Left colon (tissue), 1 donor: Measurements from ENCODE around the genes TLE6, DOHH, GIPC3 and PIP5K1C.

DNA sequence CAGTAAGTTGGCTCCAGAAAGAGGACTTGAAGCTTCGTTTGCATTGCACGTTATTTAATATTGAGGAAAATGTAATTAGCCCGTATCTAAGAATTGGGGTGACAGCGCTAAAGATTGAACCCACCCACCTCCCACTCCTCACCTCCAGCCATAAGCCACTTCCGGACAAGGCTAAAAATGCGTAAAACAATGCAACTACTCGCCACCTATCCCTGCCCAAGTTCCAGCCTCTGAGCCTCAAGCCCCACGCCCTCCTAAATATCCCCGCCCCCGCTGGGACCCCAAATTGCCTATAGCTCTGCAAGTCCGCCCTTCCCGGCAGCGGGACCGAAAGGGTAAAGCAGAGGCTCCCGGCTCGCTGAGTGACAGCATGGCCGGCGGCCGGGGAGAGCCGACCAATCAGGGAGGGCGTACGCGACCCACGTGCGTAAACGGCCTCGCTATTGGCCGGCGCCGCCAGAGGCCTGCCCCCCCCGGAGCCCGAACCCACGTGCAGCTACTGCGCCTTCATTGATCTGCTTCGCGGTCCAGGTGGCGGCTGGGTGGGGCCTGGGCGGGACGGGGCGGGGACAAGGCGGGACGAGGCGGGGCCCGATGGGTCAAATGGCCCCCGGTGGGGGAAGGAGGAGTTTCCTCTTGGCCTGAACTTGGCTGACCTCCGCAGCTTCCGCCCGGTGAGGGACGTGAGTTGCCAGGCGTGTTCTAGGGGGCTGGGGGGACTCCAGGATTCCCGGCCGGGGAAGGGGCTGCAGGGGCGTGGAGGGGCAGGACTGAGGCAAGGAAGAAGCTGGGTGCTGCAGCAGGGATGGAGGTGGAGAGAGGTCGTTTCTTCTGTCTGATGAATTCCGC, at the start of gene TLE6:
Gene TLE6 (plus strand): TSS at position 628 of the 849 bp plus-strand sequence.
- PRO-cap: no peak

DNA sequence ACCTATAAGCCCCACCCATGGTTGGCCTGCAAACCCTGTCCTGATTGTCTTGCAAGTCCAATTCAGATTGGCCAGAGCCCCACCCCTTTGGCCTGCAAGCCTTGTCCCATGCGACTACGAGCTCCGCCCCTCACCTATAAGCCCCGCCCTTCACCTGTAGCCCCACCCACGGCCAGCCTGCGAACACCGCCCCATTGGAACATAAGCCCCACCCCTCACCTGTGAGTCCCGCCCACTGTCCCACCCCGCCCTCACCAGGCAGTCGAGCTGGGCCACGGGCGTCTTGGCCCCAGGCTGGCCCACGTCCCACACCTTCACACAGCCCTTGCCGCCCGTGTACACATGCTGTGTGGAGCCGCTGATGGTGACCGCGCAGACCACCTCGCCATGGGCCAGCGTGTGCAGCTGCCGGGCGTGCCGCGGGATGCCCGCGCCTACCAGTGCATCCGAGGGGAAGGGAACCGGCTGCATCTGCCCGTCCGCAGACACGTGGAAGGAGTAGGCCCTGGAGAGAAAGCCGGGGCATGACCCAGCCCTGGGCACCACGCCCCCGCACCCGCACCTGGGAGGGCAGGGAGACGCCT, 22.8 kb downstream of the TLE2 start:
- PRO-cap: no peak

- PRO-cap: no peak
These were observed 369 bp upstream of the TLE2 start for GRCh38 chr19:3029489-3029809.

- PRO-cap: unidirectional peak, minus-strand start at chr19:3141962; unidirectional peak, minus-strand start at chr19:3142056
These were observed 6.2 kb downstream of the GNA15 start for GRCh38 chr19:3141766-3142766.

- PRO-cap: no peak
These were observed 461 bp downstream of the S1PR4 start for GRCh38 chr19:3178963-3179497.

DNA sequence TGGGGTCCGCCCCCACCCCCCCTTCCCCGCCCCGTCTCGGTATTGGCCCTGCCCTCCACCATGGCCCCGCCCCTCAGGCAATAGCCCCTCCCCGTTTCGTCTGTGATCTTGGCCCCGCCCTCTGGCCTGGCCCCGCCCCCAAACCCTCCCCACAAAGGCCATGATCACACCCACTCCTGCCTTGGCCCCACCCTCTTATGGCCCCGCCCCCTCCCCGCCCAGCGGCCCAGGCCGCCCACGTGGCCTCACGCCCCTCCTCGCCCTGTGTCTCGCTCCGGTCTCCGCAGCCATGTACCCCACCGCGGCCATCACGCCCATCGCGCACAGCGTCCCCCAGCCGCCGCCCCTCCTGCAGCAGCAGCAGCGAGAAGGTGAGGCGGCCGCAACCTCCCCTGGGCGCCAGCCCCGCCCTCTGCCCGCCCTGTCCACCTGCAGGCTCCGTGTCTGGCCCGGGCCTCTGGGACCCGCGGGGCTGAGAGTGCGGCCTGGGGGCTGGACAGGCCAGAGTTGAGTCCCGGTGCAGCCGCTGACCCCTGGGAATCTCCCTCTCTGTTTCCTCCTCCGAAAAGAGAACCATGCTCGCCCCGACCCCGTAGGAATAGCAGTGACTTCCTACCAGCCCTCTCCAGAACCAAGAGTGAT, 61.3 kb downstream of the CELF5 start:
- PRO-cap: no peak

GRCh38 chr19:3460082-3460485, 20.2 kb downstream of the SMIM24 start:
- PRO-cap: no peak

DNA sequence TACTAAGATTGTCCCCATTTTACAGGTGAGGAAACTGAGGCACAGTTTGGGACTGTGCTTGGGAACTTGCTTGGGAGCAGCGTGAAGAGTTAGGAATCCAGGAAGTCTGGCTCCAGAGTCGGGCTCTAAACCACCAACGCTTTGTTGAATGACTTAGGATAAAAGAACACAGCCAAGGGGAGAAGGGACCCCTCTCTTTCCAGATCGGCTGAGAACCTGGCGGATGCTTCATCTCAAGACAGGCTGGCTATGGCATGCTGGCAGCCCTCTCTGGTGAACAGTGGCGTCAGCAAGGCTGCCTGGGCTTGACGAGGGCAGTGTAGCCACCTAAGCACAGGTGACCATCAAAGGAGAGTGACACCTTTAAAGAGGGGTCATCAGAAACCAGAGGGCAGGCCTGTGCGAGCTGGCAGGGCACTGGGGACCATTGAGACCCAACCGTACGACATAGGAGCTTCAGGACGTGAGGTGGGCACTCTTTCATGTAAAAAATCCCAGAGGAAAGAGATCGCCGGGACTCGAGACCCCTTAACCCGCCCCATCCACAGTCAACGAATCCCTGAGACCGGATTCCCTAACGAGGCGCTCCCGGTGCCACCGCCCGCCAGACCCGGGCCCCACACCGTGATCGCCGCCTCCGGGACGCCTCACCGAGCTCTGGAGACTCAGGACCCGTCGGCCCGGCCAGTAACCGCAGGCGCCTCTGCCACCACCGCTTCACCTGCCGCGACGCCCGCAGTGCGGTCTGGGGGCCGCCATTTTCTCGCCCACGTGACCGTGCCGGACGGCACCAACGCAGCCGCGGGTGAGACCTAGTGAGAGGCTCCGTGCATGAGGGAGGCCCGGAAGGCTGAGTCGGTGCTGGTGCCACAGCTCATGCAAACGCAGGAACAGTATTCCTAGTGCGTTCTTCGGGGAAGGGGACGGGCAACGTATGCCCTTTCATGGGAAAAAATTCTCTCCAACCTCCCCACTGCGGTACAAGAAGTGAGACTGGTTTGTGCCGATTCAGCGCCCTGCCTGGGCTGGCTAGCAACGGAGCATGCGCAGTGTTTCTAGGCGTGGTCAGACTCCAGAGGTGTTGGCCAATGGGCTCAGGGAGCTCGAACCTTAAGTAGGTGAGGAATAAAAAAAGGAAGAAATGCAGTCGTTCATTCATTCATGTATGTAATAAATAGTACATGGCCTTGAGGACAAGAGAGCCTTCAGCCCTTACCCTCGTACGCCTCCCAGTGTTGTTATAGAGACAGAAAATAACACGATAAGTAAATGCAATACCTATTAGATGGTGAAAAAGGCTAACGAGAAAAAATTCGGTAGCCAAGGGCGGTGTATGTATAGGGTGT, at the start of gene DOHH:
Gene DOHH (minus strand): TSS at position 765 of the 1,346 bp plus-strand sequence.
- PRO-cap: unidirectional peak, minus-strand start at position 723 of the sequence

DNA sequence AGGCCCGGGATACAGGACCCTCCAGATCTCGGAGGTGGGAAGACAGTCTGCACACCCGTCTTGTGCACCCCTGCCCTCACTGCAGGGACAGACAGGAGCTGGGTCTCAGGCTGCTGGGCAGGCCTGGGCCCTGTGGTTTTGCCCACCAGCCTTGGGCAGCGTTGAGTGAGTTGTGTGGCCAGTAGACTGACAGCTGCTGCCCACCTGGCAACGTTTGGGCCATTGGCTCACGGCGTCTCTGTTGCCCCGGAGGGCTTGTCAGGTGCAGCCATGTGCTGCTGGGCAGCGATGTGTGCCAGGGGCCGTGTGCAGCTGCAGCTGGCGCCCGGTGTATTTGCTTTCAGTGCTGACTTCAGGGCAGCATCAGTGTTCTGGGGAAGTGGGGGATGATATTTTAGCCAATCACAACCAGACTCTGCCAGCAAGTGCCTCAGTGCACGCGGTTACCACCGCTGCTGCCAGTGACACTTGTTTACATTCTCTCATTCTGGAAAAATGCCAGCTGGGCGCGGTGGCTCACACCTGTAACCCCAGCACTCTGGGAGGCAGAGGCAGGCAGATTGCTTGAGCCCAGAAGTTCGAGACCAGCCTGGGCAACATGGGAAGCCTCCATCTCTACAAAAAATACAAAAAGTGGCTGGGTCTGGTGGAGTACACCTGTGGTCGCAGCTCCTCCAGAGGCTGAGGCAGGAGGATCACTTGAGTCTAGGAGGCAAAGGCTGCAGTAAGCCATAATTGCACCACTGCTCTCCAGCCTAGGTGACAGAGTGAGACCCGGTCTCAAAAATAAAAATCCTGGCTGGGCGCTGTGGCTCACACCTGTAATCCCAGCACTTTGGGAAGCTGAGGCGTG, 10.7 kb downstream of the FZR1 start:
- PRO-cap: no peak

DNA sequence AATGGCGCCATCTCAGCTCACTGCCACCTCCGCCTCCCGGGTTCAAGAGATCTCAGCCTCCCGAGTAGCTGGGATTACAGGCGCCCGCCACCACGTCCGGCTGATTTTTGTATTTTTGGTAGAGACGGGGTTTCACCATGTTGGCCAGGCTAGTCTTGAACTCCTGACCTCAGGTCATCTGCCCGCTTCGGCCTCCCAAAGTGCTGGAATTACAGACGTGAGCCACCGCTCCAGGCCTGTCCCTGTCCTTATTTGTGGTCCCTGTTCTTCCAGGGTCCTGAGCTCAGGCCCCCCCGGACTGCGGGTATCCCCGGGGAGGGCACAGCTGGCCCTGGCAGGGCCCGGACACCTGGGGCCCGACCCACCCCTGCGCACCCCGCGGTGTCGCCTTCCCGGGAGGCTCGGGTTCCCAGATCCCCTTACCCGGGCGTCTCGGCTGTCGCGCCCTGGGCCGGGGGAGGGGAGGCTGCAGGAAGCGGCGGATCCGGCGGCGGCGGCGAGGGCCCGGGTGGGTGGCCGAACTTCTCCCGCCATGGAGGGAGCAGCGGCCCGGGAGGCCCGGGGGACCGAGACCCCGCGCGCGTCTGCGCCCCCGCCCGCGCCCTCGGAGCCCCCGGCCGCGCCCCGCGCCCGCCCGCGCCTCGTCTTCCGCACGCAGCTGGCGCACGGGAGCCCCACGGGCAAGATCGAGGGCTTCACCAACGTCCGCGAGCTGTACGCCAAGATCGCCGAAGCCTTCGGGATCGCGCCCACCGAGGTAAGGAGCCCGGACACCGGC, at the start of gene GIPC3:
Gene GIPC3 (plus strand): TSS at position 413 of the 778 bp plus-strand sequence.
- PRO-cap: no peak

DNA sequence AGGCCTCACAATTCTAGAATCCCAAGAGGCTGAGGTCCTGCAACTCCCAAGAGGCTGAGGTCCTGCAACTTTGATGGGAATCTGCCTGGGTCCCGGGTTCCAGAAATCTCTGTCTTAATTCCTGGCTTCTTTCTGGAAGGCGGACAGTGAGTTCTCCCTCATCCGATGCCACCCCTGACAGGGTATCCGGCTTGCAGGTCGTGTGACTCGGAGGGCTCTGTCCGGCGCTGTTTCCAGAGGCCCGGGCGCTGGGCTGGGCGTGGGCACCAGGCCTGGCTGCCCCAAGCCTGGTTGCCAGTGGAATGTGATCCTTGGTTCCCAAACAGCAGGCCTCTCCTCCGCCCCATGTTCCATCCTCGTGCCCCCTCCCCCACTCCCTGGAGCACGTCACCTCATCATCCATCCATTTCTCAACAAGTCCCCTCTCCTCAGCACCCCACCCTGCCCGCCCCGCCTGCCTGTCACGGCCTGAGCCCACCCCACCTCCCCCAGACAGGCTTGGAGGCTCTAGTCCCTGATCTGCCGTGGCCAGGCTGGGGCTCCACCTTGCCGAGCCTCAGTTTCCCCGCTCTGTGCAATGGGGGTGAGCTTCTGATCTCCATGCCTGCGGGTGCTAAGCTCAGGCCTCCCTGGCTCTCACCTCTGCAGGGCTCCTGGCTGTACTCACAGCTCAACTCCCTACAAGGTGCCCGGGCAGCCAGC, 2.4 kb downstream of the TBXA2R start:
- PRO-cap: no peak

DNA sequence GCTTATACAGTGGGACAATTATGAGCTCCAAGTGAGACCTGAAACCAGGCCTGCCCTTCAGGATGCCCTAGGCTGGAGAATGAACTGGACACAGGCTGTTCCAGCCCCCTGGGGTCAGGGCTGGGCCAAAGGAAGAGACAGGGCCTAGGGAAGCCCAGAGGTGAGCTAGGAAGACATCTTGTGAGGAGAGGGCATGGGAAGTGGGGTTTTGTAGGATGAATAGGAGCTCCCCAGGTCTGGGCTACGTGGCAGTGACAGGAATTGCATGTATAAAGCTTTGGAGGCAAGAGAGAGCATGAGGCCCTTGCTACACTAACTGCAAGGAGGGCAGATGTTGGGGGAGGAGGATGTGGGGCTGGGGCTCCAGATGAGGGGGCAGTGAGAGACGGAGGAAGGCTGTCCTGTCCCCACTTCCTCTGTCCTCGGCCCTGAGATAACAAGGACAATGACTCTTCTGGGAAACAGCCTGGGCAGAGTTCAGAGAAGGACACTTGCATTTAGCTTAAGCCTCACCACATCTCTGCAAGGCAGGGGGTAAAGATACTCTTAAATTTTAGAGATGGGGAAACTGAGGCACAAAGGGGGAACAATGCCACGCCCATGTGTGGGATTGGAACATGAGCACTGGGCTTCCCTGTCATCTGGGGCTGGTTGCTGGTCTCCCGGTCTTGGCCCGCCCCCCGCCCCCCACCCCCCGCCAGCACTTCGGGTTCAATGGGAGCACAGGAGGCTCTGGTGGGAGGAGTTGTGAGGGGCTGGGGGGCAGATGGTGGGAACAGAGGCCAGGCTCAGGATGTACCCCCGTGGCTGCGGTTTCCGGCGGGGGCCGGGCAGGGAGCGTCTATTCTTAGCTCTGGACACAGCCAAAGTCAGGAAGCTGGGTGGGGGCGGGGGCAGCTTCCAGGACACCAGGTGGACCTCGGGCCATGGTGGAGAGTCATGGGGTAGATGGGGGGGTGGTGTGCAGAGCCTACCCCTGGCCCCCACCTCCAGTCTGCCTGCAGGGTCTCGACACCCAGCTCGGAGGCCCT, 1.7 kb upstream of the TBXA2R start:
- PRO-cap: no peak

DNA sequence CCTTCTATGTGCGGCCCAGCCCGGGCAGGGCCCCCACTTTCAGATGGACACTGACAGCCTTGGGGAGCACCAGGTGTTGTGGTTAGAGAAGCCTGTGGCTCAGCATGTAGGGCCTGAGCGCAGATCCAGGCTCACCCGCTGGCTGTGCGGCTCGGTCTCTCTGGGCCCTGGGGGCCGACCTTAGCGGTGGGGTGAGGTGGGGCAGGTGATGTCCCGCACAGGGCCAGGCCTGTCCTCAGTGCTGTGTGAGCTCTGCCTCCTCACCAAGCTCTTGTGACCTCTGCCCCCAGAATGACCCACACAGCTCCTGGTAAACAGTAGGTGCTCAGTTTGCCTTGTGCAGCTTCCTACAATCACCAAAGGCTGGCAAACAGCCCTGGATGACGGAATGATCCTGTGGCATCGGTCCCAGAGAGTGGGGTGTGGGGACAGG, 18.0 kb upstream of the CACTIN start:
- PRO-cap: no peak

GRCh38 chr19:3657929-3658315, 31.3 kb upstream of the CACTIN start:
- PRO-cap: no peak

GRCh38 chr19:3660894-3661358, 34.3 kb upstream of the CACTIN start:
- PRO-cap: no peak

DNA sequence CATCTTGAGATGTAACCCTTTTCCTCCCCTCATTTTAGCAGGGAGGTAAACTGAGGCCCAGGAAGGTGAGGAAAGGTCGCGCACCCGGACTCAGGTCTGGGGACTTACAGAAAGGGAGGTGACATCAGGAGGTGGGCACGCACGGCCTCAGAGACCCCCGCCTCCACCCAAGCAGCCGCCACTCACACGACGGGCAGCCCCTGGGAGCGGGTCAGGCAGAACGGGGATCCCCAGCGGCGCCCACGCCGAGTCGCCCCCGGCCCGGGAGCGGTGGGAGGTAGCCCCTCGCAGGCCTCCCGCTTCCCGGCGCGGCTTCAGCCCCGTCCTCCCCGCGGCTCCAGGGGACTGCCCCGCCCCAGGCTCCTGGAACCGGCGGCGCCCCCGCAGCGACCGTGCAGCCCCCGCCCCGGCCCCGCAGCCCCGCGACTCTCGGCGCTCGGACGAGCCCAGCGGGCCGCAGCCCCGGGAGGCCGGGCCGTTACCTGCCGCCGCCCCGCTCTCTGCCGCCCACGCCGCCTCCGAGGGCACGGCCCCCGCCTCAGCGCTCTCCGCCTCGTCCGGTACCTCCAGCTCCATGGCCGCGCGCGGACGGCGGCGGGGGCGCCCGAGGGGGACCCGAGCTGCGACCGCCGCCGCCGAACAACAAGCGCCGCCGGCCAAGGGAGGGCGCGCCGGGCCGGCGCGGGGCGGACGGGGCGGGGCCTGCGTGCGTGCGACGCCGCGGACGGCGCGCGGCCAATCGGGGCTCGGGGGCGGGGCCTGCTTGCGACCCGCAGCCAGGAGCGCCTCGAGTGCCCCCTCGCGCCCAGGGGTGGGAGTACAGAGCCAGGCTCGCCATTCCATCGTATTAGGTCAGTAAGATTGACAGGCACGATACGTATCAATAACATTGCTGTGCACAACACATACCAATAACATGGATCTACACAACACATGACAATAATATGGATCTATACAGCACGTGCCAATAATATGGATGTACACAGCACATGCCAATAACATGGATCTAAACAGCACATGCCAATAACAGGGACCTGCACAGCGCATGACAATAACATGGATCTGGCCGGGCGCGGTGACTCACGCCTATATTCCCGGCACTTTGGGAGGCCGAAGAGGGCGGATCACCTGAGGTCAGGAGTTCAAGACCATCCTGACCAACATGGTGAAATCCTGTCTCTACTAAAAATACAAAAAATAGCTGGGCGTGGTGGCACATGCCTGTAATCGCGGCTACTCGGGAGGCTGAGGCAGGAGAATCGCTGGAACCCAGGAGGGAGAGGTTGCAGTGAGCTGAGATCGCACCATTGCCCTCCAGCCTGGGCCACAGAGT, at the start of gene PIP5K1C:
Gene PIP5K1C (minus strand): TSS at position 654 of the 1,333 bp plus-strand sequence.
- PRO-cap: unidirectional peak, minus-strand start at position 641 of the sequence

DNA sequence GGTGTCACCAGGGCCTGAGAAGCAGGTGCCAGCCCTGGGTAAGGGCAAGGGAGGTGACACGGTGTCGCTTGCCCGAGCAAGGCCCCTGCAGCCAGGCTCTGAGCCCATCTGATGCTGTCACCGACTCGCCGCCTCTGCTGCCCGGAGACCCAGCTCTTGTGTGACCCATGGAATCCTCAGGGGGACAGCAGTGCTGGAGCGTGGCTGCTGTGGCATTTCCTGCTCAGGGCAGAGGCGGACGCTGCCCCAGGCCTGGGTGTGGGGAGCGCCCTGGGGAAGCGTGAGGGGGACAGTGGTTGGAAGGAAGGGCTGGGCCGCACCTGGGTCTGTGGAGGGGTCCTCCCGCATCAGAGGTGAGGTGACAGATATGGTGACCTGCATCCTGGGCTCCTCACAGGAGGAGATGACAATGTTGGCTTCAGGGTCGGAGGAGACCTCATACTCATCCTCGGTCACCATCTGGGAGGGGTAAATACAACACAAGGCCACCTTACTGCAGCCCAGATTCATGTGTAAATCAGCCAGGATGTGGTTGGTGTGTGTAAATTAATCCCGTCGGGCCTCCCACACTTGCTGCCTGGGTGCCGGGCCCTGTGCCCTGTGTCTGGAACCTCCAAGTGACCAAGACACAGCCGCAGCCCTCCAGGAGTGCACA, 27.4 kb upstream of the MATK start:
- PRO-cap: no peak

- PRO-cap: unidirectional peak, minus-strand start at chr19:3953491
These were observed 17.7 kb downstream of the DAPK3 start for GRCh38 chr19:3953032-3953783.

DNA sequence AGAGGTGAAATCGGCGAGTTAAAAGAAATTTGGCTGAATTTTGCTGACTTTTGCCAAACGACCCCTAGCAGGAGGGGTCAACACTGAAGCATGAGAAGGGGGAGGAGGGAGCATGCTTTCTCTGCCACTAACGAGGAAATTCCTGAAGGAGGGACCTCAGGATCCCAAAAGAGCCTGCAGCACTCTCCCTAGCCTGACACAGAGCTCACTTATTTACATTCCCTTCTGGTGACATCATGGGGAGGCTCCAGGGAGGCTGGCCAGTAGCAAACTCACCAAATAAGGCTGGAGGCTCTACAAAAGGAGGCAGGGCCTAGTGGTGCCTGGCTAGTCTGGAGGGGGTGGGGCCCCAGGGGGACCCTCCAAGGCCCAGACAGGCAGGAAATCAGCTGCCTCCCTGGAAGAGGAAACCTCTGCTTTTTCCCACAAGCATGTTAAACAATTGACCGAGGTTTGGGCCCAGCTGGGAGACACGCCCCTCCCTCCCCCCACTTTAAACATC, 2.3 kb downstream of the DAPK3 start:
- PRO-cap: bidirectional peak, plus-strand start at position 365 of the sequence, minus-strand start at position 200 of the sequence

DNA sequence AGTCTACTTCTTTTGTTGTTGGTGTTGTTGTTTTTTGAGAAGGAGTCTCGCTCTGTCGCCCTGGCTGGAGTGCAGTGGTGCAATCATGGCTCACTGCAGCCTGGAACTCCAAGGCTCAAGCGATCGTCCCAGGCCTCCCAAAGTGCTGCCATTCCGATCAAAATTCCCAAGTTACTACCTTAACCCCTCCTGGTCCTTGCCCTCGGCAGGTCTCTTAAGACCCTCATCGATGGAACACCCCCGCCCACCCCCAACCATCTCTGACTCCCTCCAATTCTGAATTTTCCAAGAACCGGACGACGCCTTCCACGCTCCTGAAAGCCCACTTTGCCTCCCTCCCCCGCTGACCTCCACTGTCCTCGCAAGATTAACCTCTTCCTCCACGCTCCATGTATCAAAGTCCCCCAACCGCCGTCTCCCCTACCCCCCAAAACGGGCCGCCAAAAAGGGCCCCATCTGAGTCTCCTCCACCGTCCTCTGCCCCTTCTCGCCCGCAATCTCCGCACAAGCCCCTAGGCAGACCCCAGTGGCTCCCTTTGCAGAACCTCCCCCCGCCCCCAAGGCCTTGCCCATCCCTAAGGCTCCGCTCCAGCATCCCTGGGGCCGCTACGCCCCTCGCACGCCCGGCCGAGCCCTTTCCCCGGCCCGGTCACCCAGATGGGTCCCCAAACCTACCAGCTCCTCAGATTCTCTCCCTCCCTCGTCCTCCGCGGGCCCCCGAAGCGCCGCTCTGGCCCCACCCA, 482 bp downstream of the DAPK3 start:
- PRO-cap: no peak